Cerebellum (tissue), 5 donors: ENCODE measurements around a stretch of chr14.

DNA sequence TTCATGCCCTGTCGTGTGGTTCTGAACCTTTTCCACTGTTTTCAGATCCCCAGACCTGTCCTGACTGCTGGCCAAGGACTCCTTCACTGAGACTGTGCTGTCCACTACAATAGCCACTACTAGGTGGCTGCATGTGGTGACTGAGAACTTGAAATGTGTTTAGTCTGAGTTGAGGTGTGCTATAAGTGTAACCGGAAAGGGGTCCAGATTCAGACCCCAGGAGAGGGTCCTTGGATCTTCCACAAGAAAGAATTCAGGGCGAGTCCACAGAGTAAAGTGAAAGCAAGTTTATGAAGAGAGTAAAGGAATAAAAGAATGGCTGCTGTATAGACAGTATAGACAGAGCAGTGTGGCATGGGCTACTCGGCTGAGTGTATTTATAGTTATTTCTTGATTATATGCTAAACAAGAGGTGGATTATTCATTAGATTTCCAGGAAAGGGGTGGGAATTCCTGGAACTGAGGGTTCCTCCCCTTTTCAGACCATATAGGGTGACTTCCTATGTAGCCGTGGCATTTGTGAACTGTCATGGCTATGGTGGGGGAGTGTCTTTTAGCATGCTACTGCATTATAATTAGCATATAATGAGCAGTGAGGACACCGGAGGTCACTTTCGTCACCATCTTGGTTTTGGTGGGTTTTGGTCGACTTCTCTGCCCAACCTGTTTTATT lies 70.2 kb upstream of the SRSF5 start:
- PRO-cap, 3 experiments, result no peak in any of the 3 experiments
- RAMPAGE, long total RNA, result no peak

GRCh38 chr14:69772729-69773796 lies 6.1 kb downstream of the SRSF5 start:
- PRO-cap, 3 experiments, result no peak in any of the 3 experiments
- RAMPAGE, long total RNA, result no peak

DNA sequence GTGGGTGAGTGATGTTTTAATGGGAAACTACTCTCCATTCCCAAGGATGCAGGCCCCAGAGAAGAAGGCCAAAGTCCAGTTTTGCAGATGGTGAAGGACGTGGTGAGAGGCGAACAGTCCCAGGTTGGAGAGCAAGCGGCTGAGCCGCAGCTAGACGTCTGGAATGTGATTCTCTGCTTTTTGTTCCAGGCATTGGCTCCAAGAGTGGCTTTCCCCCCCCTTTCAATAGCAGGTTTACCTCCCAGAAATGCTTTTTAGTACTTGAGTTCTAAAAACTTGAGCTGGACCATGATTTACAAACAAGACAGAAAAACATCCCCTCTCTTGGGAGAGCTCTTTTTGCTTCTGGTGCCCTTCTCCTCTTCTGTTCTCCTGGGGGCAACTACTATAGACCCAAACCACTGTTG lies 64.3 kb downstream of the SMOC1 start:
- PRO-cap, 3 experiments, result no peak in any of the 3 experiments
- RAMPAGE, long total RNA, result no peak

GRCh38 chr14:70254431-70255418 lies 66.0 kb upstream of the SLC8A3 start:
- PRO-cap, 3 experiments, result no peak in any of the 3 experiments
- RAMPAGE, long total RNA, result no peak

GRCh38 chr14:70663340-70664336 lies 21.9 kb downstream of the TTC9 start:
- PRO-cap, 3 experiments, result no peak in any of the 3 experiments
- RAMPAGE, long total RNA, result no peak

DNA sequence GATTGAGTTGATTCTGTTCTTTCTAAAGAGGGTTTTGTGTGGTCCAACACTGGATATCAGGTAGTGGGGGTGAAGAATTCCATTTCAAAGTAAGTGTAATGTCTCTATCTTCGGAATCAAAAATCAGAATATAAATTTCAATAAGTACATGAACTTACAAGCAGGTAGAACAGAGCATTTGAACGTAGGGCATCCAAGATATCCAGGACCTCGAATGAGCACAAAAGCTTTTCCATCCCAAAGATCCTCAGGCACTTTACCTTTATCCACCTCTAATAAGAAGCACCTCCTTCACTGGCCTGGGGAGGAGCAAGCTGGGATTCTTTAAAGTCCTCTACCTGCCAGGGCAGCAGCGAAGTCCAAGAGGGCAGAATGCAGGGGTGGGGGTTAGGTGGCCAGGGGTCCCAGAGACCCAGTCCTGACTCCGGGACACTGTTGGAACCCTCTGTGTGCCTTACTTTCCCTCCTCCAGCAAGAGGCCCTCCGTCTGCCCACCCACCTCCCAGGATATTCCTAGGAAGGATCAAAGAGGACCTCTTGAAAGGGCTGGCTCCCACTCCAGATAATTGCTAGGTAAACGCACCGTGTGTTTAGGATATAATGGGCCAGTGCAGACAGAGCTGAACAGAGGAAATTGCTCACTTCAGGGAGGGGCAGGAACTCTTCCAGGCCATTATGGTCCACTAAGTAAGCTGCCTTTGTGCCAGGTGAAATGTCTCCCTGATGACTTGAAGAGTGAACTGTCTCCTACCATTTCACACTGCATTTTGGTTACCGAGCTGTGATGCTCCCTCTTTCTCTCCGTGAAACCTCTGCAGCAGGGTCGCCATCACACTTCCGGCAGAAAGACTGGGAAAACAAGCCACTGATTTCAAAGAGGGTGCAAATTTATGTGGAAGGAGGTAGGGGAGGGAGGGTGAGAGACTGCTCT lies 68.1 kb downstream of the TTC9 start:
- PRO-cap, 3 experiments, result no peak in any of the 3 experiments
- RAMPAGE, long total RNA, result no peak

- PRO-cap, 3 experiments, result no peak in any of the 3 experiments
- RAMPAGE, long total RNA, result no peak
Measured at GRCh38 chr14:70800602-70801185, 8.6 kb downstream of the MAP3K9 start.

- PRO-cap, 3 experiments, result no peak in any of the 3 experiments
- RAMPAGE, long total RNA, result no peak
Measured at GRCh38 chr14:70988245-70988831, 81.1 kb downstream of the PCNX1 start.

DNA sequence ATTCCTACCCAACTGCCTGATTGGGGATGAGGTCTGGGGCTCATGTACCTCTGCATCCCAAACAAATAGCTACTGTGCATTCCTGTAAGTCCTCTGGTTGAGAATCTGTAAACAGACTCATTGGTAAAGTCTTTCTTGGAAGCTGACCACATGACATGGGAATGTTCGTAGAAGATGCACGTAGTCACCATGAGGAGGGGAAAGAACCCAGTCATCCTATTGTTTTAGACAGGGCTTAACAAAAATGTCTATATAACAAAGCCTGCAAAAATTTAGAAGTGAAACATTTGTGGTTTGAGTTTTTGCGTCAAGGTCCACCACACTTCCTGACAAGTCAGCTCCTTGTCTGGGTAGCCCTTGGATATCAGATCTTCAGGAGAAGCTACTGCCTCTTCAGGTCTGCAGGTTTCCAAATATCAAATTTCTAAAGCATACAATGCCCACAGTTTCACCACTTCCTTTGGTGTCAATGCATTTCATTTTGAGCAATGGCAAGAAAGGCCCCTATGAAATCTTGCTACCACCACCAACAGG lies 177.9 kb upstream of the SIPA1L1 start:
- PRO-cap, 3 experiments, result no peak in any of the 3 experiments
- RAMPAGE, long total RNA, result no peak

- PRO-cap, 3 experiments, result no peak in any of the 3 experiments
- RAMPAGE, long total RNA, result no peak
Measured at GRCh38 chr14:71235992-71236362, 84.3 kb upstream of the SIPA1L1 start.

GRCh38 chr14:71359809-71360283 lies 39.6 kb downstream of the SIPA1L1 start:
- PRO-cap, 3 experiments, result no peak in any of the 3 experiments
- RAMPAGE, long total RNA, result no peak

- PRO-cap, 3 experiments, result no peak in any of the 3 experiments
- RAMPAGE, long total RNA, result no peak
Measured at GRCh38 chr14:71371938-71372341, 51.7 kb downstream of the SIPA1L1 start.

DNA sequence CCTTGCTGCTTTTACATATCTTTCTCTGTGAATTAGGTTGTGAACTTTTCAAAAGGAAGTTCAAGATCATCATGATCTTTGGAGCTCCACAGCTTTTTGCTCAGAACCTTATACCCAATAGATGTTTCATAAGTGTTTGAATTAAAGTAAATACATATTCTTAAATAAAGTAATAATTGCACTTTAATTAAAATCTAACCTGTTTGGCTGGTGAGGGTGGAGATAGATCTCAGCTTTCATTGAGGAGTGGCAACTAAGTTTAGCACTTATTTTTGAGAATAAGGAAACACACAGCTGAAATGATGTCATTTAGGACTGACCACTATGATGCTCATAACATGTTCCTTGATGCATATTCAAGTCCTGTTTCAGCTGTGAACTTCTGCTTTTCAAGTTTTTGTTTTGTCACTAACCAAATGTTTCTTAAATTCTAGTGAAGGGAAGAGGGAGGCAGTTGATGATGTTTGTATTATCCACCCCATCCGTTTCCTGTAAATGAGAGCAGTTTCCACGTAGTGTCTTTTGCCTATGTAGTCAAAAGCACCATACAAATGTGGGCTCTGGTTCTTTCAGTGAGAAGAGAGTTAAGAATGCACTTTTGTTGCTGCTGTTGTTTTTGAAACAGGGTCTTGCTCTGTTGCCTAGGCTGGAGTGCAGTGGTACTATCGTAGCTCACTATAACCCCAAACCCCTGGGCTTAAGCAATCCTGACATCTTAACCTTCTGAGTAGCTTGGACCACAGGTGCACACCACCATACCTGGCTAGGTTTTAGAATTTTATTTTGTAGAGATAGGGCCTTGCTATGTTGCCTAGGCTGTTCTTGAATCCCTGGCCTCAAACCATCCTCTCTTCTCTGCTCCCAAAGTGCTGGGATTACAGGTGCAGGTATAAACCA lies 78.8 kb downstream of the SIPA1L1 start:
- PRO-cap, 3 experiments, result no peak in any of the 3 experiments
- RAMPAGE, long total RNA, result no peak

- PRO-cap, 3 experiments, result no peak in any of the 3 experiments
- RAMPAGE, long total RNA, result no peak
Measured at GRCh38 chr14:71429192-71429748, 109.0 kb downstream of the SIPA1L1 start.

GRCh38 chr14:71529773-71530378 lies 209.6 kb downstream of the SIPA1L1 start:
- PRO-cap, 3 experiments, result no peak in any of the 3 experiments
- RAMPAGE, long total RNA, result no peak

DNA sequence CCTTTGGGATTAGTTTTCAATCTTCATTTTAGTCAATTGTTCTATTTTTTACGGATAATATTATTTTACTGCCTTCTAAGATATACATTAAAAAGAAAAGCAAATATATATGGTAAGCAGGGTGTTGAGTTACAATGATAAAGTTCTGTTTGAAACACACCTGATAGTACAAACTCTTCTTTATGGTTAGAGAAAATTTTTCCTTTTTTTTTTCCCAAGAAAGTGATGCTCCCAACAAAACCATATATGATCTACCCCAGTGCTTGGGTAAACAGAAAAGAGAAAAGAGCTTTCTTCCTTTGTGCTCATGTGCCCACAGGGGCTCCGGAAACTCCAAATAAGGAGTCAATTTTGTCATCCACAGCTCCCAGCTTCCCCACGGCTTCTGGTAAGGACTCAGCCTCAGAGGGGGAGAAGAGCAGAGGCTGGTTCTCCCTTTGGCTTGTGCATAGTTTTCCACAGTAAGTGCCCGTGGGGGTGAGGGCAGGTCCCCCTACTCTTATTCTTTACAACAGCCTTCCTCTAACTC lies 13.4 kb upstream of the RGS6 start:
- PRO-cap, 3 experiments, result peak in 2 of 3 experiments; most common plus-strand start position 399 of the sequence (in 2)
- RAMPAGE, long total RNA, result no peak

DNA sequence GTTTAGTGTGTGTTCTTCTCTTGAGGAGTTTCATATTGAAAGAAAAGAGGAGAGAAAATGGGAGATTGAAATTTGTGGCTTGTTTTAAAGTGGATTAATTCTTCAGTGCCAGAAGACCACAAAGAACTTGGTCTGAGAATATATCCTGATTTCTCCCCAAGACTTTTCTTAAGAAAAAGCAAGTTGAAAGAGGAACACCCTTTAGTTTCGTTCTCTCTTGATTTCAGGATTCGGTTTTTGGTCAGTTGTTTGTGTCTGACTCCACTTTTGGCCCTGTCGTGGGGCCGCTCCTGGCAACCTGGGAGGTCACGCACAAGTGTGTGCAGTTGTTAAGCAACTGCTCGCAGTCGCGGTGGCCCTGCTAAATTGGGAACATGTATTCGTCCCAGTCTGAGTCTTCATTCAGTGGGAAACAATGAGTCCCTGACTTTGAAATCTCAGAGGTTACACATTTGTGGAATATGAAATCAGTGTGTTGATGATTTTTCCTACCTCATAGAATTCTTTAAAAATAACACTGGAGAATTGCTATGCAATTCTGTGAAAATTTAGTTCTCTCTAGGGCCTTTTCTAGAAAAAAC lies 68.7 kb downstream of the RGS6 start:
- PRO-cap, 3 experiments, result no peak in any of the 3 experiments
- RAMPAGE, long total RNA, result no peak

DNA sequence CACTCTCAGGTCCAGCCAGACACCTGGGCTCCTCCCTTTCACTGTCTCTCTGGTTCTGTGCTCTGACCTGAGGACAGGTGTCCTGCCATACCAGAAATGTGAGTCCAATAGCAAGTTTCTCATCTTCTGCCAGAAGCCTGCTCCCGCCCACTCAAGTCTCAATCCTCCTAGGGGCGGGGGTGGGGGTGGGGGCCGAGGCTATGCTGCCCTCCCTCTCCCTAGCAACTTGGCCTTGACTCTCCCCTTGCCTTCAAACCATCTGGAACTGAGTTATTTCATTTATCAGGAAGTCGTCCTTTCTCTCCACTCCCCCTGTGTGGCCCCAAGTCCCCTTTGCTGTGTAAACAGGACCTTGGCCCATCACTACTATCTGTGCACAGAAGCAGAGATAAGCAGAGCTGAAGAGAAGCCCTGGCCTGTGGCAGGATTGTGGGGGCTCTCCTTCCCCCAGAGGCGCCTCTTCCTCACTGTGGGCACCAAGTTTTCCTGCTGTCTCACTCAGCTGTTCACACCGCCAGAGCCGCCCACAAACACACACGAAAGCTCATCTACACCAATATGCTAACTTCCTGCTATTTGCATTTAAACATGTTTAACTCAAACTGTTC lies 117.1 kb downstream of the DPF3 start:
- PRO-cap, 3 experiments, result no peak in any of the 3 experiments
- RAMPAGE, long total RNA, result no peak

DNA sequence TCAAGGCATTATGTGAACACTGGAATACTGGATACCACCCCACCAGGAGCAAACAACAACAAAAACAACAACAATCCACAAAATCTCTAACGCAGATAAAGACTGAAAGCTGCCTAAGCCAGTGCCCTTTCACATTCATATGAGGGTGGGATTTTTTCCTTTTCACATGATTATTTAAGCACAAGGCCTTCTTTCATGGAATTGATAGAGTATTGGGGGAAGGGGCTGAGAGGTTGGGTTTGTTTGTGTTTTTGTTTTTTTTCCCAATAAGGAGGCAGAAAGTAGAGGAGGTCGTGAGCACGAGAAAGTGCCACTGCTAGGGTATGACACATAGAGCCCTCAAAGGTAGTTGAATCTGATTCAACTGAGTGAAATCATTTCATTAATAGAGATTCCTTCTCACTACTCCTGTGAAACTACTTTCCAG lies 89.5 kb downstream of the DPF3 start:
- PRO-cap, 3 experiments, result no peak in any of the 3 experiments
- RAMPAGE, long total RNA, result no peak

DNA sequence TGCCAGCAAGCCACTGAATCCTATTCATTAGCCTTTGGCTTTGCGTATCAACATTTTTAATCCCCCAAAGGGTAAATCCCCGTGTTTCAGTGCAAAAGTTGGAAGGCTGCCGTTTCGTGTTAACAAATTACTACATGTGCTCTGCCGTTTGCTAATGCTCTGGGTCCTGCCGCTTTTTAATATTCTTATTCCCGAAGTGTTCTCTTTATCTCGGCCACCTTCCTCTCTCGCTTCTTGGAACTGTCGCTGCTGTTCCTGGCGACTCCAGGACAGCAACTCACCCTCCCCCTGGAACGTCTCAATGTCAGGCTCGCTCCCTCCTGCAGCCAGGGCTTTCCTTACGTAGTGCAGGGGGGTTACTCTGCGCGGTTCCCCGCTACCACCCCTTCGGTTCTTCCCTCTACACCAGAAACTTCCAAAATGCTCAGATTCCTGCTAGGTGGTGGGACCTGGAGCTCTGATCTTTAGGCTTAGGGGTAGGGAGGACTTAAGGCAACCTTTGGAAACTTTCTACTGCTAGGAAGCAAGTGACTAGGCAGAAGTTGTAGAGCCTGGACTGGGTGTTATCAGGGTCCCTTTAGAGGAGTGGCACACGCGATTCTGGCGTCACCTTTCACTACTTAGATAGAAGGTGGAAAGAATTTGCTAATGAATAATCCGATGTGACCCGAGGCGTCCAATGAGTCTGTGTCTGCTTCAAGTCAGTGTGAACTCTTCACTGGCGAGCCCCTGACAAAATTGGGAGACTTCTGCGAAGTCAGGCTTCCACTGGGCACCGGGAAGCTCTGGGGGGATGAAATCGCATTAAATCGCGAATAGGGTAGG lies 755 bp upstream of the DPF3 start:
- PRO-cap, 3 experiments, result no peak in any of the 3 experiments
- RAMPAGE, long total RNA, result no peak